Neutrophil (primary cell): ENCODE measurements around the genes TRPC3 and SLC25A31.

DNA sequence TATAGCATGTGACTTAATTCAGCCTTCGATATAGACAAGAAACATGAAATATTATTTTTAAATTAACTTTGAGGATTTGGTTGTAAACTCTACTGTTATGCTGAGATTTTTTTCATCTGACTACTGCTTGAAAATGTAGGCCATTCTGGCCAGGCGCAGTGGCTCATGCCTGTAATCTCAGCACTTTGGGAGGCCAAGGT, 24.3 kb downstream of the TNIP3 start:
- PRO-cap = no peak

DNA sequence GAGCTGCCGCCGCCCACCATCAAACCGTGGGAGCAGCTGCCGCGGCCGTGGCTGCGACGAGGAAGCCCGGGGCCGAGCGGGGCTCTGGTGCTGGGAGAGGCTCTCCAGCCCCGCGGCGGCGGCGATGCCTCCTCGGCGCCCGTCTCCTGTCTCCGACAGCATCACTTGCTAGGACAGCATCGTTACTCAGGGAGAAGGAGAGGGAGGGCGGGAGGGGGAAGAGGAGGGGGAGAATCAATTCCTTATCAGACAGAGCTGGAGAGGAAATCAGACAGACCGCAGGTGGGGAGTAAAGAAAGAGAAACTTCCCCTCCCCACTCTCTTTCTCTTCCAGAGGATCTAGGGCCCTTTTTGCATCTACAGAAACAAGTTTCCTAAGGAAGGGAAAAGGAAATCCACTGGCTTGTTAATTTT, at the start of gene TRPC3:
TRPC3 (minus strand) TSS at position 188 of the 414 bp plus-strand sequence.
- PRO-cap = no peak

DNA sequence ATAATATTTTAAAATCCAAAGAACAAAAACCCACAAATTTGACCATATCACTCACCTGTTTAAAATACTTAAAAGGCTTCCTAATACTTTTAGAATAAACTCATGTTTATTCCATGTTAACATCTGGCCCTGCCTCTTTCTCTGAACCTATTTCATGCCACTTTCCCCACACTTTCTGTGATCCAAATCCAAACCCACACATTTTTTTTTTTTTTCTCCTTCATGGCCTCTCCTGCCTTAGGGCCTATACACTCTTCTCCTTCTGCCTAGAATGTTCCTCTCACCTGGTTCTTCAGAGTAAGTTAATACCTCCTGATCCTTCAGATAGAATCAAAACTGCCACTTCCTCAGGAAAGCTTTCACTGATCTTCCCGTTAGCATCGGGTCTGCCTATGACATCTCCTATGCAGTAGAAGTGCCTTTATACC, 84.1 kb upstream of the TRPC3 start:
- PRO-cap = no peak

DNA sequence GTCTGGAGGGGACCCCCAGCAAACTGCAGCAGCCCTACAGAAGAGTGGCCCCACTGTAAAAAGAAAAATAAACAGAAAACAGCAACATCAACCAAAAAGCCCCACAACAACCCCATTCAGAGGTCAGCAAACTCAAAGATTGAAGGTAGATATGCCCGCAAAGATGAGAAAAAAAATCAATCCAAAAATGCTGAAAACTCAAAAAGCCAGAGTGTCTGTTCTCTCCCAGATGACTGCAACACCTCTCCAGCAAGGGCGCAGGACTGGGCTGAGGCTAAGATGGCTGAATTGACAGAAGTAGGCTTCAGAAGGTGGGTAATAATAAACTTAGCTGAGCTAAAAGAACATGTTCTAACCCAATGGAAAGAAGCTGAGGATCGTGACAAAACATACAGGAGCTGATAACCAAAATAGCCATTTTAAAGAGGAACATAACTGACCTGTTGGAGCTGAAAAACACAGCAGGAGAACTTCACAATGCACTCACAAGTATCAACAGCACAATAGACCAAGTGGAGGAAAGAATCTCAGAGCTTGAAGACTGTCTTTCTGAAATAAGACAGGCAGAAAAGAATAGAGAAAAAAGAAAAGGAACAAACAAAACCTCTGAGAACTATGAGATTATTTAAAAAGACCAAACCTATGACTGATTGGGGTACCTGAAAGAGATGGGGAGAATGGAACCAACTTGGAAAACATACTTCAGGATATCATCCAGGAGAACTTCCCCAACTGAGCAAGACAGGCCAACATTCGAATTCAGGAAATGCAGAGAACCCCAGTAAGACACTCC, 84.1 kb upstream of the ADAD1 start:
- PRO-cap = no peak

DNA sequence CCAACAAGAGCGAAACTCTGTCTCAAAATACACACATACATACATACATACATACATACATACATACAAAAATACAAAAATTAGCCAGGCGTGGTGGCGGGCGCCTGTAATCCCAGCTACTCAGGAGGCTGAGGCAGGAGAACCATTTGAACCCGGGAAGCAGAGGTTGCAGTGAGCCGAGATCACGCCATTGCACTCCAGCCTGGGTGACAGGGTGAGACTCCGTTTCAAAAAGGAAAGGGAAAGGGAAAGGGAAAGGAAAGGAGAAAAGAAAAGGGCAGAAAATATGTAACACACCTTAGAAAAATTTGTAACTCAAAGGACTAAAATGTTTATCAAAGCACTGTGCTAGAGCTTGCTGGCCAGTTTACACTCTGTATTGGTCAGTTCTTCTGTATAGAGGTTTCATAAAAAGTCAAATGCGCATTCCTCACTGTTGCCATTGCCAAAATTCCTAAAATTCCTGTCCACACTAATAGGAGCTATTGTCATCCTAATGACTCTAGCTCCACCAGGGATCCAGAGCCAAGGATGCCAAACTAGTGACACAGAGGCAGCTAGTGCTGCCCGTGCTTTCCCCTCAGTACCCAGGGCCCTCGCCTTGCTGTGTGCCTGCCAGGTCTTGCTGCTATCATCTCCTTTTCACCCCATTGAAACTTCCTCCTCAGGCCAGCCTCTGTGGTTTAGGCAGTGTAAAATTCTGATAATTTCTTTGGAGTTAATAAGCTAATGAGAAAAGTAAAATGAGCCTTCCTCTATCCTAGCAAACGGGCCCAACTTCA, 43.4 kb upstream of the FGF2 start:
- PRO-cap = no peak

- PRO-cap = no peak
Measured at GRCh38 chr4:123398221-123398662, 1.6 kb downstream of the SPRY1 start.

GRCh38 chr4:123399713-123400028, 3.1 kb downstream of the SPRY1 start:
- PRO-cap = no peak

DNA sequence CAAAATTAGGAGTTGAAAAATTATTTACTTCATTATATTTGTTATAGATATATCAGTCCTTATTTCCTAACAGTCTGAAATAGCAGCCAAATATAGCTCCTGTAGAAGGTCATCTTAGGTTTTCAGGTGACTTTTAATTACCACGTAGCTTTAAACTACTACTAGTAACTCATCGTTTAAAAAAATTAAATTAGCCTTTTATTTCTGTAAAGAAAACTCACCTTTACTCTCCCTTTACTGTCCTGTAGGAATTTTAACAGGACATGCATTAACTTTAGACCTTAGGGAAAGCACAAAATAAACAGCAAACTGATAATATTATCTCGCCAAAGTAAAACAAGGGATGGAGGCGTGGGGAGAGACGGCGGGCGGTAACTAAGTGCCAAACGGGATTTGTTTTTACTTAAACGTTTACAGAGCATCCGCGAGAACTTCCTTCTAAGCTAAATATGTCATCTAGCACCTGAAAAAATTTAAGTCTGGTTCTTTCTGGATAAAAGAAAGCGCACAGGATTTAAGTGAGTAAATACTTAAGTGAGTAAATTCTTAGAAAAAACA, 108.3 kb downstream of the SPRY1 start:
- PRO-cap = no peak

- PRO-cap = no peak
Measured at GRCh38 chr4:123601344-123601794, 204.8 kb downstream of the SPRY1 start.

DNA sequence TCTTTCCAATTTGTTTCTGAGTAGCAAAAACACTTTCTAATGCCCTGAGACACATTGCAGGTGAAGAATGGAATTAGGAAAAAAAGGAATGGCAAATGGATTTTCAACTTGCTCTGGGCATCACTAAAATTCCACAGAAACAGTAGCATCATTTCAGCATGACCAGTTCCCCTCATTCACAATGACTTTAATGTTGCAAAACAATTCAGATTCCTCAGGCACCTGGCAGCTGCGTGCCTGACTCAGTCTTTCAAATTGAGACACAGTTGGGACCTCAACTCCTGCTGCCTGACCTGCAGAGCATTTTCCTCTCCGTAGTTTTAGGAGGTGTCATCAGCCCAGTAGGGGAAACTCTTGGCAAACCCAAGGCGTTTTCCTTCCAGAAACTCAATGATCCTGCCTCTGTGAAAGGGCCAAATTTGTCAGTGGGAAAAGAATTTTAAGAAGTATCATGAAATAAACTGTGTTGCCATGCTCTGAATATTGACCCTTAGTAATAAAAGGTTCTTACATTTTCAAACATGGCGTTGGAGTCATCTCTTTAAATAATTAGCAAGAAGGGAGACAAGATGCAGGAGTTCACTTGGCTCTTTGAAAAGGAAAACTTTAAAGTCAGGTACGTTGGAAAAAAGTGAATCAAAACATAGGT, 389.0 kb downstream of the SPRY1 start:
- PRO-cap = no peak

DNA sequence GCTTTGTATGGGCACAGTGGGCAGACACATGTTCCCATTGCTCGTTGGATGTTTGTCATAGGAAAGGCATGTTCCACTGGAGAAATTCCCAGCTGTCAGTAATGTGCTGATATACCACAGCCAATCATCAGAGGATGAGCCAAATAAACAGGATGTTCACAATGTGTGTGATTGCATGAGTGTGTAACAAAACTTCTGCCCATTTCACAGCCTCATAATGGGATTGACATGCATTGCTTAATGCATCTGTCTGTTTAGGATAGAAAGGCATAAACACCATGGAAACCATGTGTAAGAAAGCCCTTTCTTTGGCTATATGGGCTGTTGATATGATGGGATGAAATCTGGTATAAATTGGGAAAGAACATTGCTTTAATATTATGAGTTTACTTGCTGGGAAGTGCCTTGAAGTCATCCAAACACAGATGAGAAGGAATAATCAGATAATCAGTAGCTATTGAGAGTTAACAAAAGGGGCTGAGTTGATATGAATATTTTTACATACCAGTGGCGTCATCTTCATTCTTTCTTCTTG, 436.2 kb downstream of the SPRY1 start:
- PRO-cap = no peak

- PRO-cap = no peak
Measured at GRCh38 chr4:124060011-124061073, 652.2 kb downstream of the ANKRD50 start.

GRCh38 chr4:124670340-124670969, 42.1 kb downstream of the ANKRD50 start:
- PRO-cap = no peak

GRCh38 chr4:124713170-124713655, 681 bp upstream of the ANKRD50 start:
- PRO-cap = no peak

- PRO-cap = no peak
Measured at GRCh38 chr4:125192681-125192996, 122.1 kb upstream of the FAT4 start.

GRCh38 chr4:125323301-125324446, 8.9 kb downstream of the FAT4 start:
- PRO-cap = no peak

DNA sequence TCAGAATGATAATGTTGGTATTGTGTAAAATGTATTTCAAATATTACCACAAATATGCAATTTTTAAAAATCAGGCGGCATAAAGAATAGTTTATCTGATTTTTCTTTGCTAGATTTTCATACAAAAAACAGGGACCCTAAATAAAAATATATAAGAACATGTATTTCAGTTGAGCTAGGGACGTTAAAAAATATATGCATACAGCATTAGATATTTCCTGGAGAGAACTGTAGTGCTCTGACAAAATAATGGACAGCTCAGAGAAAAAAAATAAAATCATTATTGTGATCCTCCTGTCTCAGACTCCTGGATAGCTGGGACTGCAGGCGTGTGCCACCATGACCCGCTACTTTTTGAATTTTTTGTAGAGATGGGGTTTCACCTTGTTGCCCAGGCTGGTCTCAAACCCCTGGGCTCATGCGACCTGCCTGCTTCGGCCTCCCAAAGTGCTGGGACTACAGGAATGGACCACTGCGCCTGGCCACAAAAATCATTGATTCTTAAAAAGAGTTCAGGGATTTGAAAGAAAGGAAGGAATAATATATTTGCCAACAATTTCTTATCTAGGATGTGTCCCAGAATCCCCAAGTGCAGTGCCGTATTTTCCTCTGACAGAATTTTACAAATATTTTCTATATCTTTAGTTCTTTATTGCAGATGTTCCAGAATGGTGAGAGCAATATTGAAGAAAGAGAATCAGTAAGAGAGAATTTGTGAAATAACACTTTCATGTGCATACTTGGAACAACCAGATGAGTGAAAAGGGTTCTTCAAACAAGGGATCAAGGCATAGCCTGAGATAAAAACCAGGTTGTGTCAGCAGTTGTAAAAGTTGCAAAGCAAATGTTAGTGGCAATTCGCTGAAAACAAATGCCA, 1148.9 kb upstream of the INTU start:
- PRO-cap = no peak

DNA sequence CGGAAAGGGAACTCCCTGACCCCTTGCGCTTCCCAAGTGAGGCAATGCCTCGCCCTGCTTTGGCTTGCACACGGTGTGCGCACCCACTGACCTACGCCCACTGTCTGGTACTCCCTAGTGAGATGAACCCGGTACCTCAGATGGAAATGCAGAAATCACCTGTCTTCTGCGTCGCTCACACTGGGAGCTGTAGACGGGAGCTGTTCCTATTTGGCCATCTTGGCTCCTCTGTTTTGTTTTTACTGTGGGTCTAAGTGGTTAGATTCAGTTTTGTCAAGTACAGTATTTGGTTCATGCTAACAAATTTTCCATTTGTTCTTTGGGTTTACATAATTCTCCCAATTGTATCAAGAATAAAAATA, 23.2 kb downstream of the INTU start:
- PRO-cap = no peak

DNA sequence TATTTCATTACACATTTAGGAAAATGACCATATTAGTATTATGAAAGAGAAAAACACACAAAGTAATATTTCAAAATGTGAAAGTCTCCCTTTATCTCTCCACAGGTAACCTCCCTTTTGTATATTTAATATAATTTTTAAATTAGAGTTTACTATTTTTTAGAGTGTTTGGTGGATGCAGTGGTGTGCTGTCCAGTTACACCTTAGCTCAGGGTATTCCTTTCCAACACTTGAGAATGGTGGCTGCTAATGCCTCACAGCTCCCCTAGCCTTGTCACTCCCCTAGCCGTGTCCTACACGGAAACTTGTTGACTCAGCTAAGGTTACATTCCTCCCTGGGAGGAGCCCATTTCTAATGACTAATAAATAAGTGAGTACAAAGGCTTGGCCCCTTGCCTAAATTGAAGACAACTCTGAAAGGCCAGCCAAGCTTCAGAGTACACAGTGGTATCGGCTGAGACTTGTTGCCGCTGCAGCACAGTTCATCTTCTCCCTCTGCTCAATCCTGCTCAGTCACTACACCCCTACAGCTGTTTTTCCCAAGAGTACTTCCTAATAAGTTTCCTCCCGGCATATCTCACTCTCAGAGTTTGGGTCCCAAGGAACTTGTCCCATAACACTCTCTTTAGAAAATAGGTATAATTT, 21.3 kb upstream of the SLC25A31 start:
- PRO-cap = no peak

- PRO-cap = no peak
Measured at GRCh38 chr4:127730023-127730733, at the start of gene SLC25A31. SLC25A31 (plus strand) TSS chr4:127730400.